ENCODE measurements around the gene GABRG3.

DNA sequence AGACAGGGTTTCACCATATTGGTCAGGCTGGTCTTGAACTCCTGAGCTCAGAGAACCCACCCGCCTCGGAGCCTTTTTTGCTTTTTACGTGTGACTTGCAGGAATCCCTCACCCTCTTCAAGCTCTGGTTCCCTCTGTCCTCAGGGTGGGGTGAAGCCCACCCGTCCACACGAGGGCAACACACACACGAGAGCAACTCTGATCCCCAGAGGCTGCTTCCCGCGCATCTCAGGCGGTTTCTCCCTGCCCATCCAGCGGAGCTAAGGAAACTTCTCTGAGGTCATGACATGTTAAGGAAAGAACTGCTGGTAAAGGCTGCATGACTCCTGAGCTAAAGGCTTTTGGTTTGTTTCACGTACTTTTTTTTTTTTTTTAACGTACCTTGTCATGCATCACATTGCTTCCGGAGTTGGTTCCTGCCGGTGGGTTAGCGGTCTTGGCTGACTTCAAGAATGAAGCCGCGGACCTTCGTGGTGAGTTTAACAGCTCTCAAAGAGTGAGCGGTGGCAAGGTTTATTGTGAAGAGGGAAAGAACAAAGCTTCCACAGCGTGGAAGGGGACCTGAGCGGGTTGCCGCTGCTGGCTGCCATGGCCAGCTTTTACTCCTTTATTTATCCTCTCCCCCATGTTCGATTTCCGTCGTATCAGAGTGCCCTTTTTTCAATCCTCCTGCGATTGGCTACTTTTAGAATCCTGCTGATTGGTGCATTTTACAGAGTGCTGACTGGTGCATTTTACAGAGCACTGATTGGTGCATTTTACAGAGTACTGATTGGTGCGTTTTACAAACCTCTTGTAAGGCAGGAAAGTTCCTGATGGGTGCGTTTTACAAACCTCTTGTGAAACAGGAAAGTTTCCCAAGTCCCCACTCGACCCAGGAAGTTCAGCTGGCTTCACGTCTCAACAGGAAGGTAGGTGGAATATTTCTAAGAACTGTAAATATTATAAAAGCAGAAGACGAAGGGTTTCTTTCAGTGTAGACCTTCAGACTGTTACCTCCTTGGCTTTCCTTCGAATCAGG lies 381.5 kb upstream of the ATP10A start:
- PRO-cap, result no peak

GRCh38 chr15:26261286-26262071 lies 398.4 kb upstream of the ATP10A start:
- PRO-cap, result no peak

DNA sequence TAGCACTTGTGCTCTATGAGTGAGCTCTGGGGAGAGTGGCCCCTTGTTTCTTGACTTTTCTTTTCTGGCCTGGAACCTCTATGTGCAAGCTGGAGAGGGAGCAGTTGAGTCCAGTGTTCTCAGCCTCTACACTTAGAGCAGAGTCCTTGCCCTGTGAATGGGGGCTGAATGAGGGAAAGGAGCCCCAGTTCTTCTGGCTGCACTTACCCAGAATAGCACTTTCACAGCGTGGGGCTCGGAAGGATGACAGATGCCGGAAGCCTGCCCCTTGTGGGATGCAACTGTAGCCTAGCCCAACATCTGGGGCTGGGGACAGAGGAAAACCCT lies 426.1 kb upstream of the ATP10A start:
- PRO-cap, result no peak

DNA sequence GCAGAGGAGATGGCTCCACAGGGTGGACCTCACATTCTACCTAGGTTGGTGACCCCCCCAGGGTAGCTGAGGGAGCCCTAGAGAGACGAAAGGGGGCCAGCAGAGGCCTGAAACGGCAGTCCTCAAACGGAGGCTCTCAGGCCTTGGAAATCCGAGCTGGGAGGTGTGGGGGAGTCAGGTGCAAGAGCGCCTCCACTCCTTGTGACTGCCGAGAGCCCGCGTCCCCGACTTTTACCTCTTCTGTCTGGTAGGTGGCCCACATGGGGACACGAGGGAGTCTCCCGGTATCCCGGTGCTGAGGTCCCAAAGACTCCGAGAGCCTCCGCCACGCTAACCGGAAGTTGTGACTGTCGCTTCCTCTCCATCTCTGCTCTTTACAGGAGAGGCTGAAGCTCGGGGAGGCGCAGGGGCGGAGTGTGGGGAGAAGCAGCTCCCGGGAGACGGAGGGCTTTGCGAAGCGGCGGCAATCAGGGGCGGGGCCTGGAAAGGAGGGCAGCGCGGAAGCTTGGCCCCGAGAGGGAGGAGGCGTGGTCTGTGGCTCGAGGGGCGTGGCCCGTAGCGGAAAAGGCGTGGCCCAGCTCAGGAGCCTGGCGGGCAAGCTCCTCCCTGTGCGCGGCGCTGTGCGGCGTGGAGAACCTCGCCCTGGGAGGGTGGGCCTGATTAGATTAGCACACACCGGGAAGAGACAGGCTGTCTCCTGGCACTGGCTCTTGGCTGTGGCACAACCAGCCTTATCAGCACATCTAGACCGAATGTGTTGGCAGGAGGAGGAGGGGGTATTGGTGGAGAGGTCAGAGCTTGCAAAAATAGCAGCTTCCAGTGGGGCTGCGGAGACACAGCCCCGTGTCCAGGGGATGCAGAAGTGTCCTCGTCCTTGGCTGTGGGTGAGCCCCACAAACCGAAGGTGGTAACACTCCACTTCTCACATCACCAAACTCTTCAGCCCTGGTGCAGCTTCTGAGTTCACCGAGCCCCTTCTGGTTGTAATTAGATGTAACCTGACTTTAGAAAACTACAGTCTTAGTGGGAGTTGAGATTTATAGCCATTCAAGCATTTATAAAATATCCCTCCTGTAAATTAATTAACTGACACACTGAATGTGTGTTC lies 143.8 kb downstream of the GABRB3 start:
- PRO-cap, result unidirectional peak, minus-strand start at position 207 of the sequence; bidirectional peak, plus-strand start at position 615 of the sequence, minus-strand start at position 376 of the sequence

DNA sequence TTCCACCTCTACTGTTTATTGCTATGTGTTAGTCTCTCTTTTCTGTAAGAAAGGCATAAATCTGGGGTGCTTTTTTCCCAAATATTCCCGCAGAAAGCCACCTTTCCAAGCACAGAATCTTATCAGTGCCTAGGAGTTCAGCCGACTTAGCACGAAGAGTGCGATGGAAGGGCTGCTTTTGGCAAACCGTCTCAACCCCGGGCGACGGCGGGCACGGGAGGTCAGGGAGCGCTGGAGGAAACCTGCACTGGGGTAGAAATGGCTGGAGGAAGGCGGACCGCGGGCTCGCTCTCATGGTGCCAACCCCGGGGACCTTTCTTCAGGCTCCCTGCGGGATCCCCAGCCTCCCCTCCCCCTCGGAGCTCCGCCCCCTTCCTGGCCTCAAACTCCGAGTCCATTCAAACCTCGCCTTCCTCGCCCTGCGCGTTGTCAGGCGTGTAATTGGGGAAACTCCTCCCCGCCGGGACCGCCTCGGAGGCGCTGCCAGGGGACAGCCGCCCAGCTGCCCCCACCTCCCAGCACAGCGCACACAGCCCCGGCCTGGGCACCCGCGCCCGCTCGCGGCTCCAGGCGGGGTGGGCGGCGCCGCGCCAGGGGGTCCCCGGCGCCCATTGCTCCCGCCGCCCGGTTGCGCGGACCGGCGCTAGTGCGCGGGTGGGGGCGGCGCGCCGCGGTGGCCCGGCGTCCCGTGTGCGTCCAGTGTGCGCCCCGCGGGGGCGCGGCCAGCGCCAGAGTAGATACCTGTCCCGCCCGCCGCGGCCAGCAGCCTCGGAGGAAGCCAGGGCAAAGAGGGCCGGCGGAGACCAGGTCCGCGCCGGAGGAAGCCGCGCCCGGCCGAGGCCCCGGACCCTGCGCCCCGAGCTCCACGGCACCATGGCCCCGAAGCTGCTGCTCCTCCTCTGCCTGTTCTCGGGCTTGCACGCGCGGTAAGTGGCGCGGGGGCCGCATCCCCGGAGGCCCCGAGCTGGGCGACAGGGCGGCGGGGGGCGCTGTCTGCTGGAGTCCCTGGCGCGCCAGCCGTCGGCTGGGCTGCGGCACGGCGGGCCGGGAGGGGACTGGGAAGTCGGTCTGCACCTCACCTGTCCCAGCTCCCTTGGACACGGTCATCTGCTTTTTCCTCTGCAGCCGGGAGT lies at the start of gene GABRG3:
Gene GABRG3, plus strand, starts transcription at position 519 of the 1,133 bp plus-strand sequence.
- PRO-cap, result no peak

GRCh38 chr15:27694507-27694967 lies 404.6 kb downstream of the OCA2 start:
- PRO-cap, result no peak

DNA sequence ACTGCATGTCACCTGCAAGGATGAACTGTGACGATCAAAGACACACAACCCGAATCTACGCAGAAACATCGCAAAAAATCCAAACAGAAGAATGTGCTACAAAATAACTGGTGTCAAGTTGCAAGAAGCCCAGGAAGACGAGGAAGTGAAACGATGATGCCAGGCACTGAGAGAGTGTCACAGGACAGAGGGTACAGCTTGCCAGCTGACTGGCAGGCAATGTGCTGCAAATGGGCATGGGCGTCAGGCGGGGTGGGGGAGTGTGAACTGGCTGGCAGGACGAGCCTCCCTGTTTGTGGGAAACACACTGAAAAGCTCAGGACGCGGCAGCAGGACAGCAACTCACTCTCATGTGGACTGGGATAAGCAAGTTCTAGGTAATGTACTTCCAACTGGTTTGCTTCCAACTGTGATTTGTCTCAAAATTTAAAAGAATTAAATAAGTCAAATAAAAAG lies 28.9 kb upstream of the OCA2 start:
- PRO-cap, result no peak

- PRO-cap, result no peak
Observed at GRCh38 chr15:28220427-28220917, 101.5 kb downstream of the HERC2 start.

- PRO-cap, result no peak
Observed at GRCh38 chr15:29268938-29269517, 594 bp downstream of the NSMCE3 start.

DNA sequence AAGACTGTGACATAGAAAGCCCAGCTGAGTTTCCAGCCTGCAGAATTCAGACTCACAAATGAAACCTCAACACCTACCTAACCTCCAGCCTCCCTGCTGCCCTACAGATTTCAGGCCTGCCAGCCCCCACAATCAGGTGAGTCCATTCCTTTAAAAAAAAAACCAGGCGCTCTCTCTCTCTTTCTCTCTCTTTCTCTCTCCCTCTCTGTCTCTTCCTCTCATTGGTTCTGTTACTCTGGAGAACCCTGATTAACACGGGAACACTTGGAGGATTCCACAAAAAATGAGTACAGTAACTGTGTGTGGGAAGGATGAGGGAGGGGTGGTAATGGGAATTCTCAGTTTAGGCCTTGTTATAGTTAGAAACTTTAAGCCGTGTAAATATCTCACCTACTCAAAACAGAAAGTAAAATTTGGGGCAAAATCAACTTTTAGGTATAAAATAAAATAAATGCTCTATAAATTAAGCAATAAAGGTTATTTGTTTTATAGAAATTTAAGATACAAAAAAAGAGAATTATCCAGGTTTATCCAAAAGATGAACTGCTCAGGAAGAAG lies 73.9 kb upstream of the NSMCE3 start:
- PRO-cap, result no peak

DNA sequence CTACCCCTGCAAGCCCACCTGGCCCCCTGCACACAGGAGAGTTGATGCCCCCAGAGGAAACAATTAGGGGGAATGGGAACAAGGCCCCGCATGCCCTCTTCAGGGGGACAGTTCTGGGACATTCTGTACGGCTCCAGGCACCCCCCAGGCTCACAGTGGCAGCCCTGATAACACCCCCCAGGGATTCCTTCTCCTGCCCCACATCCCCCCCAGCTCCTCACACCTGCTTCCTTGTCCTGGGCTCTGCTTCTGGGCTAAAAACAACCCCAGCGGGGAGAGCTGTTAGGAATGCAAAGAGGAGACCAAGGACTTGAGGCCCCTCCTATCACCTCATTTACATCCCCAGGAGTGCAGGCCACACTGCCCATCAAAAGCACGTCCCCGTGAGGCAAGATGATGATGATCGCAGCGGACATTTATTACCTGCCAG lies 75.9 kb upstream of the NSMCE3 start:
- PRO-cap, result no peak

- PRO-cap, result no peak
Observed at GRCh38 chr15:29686672-29686871, 115.8 kb upstream of the ENTREP2 start.

DNA sequence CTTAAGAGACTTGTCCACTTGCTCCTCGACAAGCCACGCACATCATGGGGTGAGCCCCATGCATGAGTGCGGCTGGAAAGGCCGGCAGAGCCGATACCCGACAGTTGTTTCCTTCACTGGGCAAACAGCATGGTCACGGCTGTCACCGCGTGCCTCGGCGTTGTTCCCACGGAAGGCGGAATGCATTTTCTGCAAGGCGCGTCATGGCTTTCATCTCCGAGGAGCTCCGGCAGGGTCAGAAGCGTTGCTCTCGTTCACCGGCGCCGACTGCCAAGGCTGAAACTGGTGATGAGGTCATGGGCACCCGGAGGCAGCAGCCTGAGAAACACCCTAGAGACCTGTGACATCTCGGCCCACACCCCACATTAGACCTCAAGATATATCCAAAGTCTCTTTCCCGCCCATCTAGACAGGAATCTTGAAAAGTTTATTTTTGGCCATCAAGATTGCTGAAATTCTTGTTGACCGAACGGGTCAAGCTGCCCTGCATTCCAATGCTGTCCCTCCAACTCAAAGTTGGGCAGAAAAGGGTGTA lies 546 bp upstream of the TJP1 start:
- PRO-cap, result bidirectional peak, plus-strand start at position 219 of the sequence, minus-strand start at position 118 of the sequence; unidirectional peak, minus-strand start at position 269 of the sequence

GRCh38 chr15:29883075-29883521 lies 60.8 kb upstream of the TJP1 start:
- PRO-cap, result no peak

DNA sequence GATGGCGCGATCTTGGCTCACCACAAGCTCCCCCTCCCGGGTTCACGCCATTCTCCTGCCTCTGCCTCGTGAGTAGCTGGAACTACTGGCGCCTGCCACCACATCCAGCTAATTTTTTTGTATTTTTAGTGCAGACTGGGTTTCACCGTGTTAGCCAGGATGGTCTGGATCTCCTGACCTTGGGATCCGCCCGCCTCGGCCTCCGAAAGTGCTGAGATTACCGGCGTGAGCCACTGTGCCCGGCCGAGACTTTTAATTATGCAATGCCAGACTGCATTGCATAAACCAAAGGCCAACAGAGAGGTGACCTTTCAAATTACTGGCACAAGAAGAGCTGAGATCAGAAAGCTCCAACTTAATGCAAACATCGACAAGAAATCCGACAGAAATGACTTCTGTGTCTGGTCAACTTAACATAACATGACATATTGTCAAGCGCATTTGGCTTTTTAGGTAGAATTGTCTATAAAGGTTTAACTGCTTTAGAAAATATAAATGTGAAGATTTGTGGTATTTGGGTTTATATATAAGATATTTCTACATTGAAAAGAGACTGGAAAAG lies 62.5 kb upstream of the GOLGA8Q start:
- PRO-cap, result no peak

- PRO-cap, result no peak
Observed at GRCh38 chr15:30953638-30954595, 37.5 kb downstream of the MTMR10 start.

DNA sequence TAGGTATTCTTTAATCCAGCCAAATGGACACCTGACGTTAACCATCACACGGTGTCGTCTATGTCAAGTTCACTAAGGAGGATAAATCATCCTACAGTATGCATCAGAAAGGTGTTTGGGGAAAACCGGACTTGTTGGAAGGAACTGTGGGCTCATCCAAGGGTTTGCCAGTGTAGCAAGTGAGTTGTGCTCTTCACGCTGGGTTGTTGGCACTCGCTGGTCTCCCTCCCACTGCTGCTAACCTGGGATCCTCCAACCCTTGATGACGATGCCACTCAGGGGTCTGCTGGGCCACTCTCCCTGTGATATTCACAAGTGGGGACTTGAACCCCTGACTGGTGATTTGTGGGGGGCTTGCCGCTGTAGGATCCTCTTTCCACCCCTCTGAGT lies 102.7 kb upstream of the TRPM1 start:
- PRO-cap, result no peak

- PRO-cap, result no peak
Observed at GRCh38 chr15:31216694-31216922, 110.0 kb upstream of the KLF13 start.

DNA sequence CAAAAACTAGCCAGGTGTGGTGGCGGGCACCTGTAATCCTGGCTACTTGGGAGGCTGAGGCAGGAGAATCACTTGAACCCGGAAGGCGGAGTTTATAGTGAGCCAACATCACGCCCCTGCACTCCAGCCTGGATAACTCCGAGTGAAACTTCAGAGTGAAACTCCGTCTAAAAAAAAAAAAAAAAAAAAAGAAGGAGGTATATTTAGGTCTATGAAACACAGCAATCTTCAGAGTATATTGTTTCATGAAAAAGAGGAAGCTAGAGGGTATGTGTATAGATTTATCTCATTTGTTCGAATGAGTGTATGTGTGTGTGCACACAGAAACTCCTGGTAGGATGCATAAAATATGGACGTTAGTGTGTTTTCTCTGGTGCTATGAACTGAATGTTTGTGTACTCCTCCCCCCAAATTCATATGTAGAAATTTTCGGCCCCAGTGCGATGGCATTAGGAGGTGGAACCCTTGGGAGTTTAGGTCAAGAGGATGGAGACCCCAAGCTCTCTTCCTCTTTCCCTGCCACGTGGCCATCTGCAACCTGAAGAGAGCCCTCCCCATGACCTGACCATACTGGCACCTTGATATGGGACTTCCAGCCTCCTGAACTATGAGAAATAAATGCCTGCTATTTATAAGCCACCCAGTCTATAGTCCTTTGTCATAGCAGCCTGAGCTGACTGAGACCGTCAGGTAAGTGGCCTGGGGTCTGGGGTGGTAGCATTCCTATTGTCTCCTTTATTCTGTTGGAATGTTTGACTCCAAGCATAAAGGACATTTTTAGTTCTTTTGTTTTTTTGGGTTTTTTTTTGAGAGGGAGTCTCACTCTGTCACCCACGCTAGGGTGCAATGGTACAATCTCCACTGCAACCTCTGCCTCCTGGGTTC lies 98.5 kb upstream of the KLF13 start:
- PRO-cap, result no peak

- PRO-cap, result no peak
Observed at GRCh38 chr15:31265749-31266920, 60.5 kb upstream of the KLF13 start.